Daoy (cell line): ENCODE measurements around the genes ACTL9, MBD3L1, COL5A3 and S1PR2.

GRCh38 chr19:7909089-7909597 lies 5.5 kb downstream of the MAP2K7 start:
- RAMPAGE, long total RNA = no peak

DNA sequence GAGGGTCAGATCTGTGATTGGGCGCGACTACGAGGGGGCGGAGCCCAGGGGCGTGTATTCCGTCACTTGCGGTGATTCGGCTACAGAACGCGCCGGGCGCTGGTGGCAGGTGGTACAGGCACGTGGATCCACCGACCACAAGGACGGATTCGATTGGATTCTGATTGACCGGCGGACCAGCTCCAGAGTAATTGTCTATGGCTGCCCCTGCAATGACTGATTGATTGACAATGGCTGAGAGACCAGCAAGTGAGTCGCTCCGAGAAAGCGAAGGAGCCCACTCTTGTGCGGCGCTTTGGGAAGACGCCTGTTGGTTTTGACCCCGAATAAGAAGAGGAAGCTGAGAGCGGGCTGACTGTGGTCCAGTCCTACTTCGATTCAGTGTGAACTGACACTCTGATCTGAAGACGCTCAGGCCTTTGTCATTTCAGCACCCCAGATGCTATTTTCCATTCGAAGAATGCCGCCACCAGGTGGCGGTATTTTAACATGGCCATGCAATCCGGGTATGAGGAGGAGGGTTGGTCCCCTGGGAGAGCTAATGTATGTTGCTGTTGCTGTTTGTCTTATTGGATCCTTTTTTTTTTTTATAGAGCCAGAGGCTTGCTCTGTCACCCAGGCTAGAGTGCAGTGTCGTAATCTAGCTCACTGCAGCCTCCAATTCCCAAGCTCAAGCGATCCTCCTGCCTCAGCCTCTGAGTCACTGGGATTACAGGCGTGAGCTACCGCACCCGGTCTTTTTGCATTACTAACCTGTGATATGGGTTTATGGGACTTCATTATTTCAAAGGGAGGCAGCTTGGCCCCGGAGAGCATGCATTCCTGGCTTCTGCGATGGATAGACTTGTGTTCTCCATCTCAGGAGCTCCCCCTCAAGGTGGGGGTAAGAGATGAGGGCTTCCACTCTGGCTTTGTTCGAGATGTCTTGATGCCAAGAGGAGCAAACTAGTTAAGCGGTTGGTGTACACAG lies 725 bp upstream of the TIMM44 start:
- RAMPAGE, long total RNA = no peak

GRCh38 chr19:8004976-8005453 lies 426 bp downstream of the ELAVL1 start:
- RAMPAGE, long total RNA = no peak

- RAMPAGE, long total RNA = no peak
Measured at GRCh38 chr19:8195239-8195583, 14.0 kb upstream of the CERS4 start.

GRCh38 chr19:8237955-8238851 lies 29.0 kb downstream of the CERS4 start:
- RAMPAGE, long total RNA = no peak

DNA sequence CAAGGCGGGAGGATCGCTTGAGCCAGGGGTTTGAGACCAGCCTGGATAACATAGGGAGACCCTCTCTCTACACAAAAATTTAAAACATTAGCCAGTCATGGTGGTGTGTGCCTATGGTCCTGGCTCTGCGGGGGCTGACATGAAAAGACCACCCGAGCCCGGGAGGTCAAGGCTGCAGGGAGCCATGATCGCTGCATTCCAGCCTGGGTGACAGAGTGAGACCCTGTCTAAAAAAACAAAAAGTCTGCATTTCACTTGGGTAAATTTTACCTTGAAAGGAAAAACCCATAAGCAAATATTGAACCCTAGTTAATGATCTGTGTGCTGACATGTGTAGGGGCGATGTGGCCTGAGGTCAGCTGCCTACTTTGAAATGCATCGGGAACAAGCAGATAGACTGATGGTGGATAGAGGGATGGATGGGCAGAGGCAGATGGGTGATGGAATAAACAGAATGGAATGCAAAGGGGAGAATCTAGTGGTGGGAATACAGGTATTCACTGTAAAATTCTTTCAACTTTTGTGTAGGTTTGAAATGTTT lies 37.2 kb downstream of the CERS4 start:
- RAMPAGE, long total RNA = no peak

- RAMPAGE, long total RNA = no peak
Measured at GRCh38 chr19:8308516-8308996, 398 bp upstream of the CD320 start.

GRCh38 chr19:8373841-8374521 lies 10.0 kb downstream of the ANGPTL4 start:
- RAMPAGE, long total RNA = no peak

DNA sequence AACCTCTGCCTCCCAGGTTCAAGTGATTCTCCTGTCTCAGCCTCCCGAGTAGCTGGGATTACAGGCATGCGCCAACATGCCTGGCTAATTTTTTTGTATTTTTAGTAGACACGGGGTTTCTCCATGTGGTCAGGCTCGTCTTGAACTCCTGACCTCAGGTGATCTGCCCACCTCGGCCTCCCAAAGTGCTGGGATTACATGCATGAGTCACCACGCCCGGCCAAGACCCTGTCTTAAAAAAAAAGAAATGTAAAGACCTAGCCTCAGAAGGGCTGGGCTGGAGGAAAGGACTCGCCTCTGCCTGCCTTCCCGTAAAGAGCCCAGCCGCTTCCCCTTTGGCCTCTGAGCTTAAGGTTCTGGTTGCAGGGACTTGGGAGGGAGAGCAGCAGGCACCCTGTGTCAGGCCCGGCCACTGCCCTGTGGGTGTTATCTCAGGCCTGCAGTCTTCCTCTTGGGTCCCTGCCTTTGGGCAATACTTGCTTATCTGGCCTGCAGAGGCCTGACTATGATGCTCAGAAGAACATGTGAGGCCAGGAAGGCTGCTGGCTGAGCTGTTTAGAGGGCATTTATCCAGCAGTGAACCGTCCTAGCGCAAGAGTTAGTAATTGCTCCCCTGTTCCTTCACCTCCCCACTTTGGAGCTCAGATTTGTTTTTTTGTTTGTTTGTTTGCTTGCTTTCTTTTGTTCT lies 4.9 kb downstream of the MARCHF2 start:
- RAMPAGE, long total RNA = no peak

- RAMPAGE, long total RNA = no peak
Measured at GRCh38 chr19:8473999-8474709, 28.3 kb downstream of the PRAM1 start.

- RAMPAGE, long total RNA = no peak
Measured at GRCh38 chr19:8592911-8593305, 15.7 kb upstream of the MYO1F start.

DNA sequence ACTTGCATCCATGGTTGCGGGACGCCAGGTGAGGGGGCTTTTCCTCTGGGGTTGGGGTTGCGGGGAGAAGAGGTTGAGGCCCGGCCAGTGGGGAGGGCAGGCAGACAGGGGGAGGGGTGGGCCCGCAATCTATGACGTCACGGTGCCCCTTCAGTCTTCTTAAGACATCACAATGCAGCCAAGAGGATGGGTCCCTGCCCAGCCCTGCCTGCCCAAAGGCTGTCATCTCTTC lies at the start of gene ACTL9:
TSS of gene ACTL9 (minus strand) at position 106 of the 232 bp plus-strand sequence.
- RAMPAGE, long total RNA = no peak

DNA sequence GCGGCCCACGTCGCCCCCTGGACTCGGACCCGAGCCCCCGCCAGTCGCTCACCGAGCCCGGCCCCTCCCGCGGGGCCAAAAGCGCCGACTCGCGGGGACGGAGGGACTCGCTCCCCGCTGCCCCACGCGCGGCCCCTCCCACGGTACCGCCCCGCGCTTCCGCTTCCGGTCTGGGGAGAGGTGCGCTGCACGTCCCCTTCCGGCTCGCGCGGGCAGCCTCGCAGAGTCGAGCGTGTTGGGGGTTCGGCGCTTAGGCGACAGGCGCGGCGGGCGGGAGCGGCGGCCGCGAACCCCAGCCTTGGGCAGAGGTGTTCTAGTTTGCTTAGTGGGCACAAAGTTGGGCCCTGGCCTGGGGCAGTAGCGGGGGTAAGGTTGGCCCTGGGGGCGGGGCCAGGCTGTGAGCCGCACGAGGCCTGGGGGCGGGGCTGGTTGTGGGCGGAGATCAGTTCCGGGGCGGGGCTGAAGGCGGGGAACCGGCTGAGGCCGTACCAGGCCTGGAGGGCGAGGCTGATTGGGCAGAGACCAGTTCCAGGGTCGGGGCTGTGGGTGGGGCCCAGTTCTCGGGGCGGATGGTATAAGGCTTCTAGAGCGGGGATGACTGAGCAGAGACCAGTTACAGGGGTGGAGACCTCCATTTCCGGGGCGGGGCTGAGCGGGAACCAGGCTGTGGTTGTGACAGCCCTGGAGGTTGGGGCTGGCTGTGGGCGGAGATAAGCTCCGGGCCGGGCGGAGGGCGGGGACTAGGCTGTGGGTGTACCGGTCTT lies at the start of gene MBD3L1:
TSS of gene MBD3L1 (plus strand) at position 221 of the 764 bp plus-strand sequence.
- RAMPAGE, long total RNA = no peak

DNA sequence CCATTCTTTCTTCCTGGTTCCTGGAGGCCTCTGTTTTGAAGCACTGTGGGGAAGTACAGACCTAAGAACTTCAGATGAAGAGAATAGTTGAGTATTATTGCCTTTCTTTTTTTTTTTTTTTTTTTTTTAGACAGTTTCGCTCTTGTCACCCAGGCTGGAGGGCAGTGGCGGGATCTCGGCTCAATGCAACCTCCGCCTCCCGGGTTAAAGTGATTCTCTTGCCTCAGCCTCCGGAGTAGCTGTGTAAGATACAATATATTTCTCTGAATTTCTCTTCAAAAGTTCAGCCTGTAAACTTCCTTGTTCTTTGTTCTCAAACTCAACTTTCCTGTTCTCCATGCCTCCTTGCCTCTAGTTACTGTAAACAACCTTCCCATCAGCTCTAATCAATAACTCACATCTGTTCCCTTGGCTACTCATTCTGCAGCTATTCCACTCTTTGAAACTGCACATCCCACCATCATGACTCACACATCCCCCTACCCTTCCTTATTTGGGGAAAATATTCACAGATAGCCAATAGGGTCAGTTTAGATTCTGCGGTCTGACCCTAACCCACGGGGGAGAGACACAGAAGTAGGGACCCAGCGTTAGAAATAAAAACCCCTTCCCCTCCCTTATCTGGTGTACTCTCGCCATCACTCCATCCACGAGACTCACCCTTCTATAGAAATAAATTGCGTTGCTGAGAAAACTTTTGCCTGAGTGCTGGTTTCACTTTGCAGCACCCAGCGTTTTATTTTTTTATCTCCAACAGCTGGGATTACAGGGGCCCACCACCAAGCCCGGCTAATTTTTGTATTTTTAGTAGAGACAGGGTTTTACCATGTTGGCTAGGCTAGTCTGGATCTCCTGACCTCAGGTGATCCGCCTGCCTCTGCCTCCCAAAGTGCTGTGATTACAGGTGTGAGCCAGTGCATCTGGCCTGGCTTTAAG lies 2.0 kb downstream of the ZNF562 start:
- RAMPAGE, long total RNA = no peak

DNA sequence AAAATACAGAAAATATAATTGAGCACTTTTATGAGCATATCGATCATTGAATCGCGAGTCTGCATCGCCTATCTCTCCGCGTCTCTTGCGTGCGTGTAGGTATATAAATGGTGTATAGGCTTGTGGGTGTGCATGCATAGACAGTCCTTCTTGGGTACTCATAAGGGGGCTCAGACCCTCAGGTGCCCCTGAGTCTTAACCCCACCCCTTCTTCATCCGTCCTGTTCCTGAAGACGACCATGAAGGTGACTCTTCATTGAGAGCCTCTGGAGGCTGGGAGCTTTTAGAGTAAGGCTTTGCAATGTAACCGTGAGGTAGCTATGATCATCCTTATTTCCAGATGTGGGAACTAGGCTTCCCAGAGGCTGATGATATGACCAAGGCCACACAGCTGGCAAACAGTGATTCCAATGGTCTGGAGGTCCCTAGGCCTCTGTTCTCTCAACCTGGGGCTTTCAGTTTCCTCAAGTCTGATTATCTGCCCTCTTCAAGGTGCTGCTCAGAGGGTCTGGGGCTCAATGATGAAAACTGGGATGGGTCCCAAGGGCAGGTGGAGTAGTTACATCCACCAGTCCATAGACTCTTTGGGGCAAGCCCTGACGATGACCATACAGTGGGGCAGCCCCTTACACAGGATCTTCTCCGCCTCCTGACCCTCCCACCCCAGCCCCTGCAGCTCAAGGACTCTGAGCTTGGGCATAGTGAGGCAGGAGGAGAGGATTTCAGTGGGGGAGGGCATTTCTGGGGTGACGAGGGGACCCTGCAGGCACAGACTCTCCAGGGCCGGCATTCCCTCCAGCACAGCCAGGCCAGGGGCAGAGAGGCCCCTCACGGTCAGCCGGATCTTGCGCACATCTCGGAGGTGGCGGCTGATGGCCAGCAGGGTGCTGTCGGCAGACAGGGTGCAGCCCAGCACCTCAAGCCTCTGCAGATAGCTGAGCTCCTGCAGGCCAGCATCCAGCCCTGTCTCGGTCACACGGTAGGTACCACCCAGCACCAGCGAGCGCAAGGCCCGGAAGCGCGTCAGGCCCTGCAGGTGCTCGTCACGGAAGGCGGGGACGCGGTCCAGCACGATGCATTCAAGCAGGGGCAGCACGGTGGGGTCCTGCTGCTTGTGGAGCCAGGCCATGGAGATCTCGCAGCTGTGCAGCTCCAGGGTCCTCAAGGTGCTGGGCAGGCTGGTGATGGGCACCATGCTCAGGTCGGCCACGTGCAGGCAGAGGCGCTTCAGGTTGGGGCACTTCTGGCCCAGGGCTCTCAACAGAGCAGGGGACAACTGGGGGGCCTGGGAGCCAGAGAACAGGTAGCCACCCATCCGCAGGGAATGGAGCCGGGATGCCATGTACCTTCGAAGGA lies 8.1 kb downstream of the FBXL12 start:
- RAMPAGE, long total RNA = no peak

GRCh38 chr19:10010062-10010845 lies at the start of gene COL5A3:
Gene COL5A3 (minus strand): TSS chr19:10010504.
- RAMPAGE, long total RNA = no peak

DNA sequence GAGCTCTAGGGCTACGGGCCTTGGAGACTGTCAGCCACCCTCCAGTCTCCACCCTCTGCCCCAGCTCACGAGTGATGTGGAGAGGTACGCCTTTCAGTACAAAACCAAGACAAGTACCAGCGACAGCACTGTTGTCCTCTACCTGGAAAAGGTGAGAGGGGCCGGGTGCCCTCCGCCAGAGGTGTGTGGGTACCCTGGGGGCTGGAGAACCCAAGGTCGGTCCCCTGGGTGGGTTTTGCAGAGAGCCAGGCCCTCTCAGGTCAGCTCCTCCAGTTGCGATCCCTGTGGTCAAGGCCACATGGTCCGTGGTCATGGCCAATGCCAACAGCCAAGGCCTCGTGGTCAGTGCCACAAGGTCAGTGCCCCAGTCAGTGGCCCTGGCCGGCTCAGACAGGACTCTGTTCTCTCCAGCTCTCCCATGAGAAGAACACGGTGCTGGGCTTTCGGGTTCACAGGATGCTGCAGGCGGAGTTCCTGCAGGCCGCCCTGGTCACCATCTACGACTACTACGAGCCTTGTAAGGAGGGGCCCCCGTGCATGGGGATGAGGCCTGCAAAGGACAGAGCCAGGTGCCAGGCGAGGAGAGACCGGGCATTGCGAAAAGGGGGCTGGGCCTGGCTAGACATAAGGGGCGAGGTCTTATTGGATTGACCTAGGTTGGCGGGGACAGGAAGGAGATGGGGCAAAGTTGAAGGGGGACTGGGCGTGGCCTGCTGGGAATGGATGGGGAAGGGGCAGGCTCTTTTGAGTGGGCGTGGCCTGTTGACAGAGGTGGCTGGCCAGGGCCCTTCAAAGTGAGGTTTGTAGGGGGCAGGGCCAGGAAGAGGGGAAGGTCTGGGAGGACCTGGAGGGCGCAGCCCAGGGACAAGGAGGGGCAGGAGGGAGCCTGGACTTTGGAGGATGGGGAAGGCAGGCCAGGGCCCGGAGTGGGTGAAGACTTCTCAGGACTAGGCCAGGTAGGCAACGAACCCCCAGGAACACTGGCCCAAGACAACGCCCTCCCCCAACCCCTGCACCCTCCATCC lies 15.2 kb upstream of the SHFL start:
- RAMPAGE, long total RNA = no peak

DNA sequence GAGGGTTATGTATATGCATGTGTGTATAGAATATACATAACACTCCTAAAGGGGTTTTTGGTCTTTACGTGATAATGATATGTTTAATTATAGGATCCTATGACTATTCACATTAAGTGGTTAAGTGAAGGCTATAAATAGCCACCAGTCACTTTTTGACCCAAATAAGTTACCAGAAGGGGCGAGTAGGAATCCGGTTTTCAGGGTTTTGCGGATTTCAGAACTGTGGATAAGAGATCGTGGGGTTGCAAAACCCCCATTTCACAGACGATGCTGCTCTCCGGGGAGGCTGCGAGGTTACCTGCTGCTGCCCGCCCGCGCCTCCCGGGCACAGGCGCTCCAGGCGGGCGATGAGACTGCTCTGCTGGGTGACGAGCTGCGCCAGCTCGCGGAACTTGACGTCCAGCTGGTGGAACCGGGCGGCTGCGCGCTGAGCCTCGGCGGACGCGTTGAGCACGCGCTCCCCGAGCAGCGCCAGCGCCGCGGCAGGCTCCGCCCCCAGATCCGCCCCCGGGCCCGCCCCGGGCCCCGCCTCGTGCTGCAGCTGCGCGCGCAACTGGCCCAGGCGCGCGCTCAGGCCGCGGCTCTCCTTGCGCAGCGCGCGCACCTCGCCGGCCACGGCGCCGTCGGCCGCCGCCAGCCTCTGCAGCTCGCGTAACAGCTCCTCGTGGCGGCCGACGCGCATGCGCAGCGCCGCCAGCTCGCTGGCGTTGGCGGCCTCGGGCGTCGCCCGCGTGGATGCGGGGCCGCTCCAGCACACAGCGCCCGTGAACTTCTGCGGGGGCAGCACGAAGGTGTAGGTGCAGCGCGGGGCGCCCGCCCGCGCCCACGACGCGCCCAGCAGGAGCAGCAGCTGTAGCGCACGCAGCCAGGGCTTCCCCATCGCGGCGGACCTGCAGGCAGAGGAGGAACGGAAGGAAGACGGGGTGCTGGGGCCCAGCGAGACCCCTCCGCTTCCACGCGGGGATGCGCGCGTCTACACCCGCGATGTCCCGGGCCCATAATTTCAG lies 6.5 kb downstream of the ANGPTL6 start:
- RAMPAGE, long total RNA = no peak

DNA sequence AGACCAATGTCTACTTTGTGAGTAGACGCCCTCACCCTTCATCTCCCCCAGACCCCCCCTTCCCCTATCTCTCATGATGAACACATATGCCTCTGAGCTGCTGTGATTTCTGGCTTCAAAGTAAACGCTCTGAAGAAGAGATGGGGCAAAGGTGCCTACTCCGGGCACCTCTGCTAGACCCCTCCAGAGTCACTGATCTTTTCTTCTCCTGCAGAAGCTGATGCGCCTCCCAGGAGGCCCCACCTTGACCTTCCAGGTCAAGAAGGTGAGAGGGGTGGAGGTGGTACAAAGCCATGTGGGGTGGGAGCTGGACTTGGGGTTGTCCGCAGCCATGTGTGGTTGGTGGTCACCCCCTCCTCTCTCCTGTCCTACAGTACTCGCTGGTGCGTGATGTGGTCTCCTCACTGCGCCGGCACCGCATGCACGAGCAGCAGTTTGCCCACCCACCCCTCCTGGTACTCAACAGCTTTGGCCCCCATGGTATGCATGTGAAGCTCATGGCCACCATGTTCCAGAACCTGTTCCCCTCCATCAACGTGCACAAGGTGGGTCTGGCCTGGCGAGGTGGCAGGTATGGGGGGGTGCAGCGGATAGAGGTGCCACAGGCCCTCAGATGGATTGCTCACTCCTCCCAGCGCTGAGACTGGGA lies 1.6 kb downstream of the PPAN start:
- RAMPAGE, long total RNA = no peak

DNA sequence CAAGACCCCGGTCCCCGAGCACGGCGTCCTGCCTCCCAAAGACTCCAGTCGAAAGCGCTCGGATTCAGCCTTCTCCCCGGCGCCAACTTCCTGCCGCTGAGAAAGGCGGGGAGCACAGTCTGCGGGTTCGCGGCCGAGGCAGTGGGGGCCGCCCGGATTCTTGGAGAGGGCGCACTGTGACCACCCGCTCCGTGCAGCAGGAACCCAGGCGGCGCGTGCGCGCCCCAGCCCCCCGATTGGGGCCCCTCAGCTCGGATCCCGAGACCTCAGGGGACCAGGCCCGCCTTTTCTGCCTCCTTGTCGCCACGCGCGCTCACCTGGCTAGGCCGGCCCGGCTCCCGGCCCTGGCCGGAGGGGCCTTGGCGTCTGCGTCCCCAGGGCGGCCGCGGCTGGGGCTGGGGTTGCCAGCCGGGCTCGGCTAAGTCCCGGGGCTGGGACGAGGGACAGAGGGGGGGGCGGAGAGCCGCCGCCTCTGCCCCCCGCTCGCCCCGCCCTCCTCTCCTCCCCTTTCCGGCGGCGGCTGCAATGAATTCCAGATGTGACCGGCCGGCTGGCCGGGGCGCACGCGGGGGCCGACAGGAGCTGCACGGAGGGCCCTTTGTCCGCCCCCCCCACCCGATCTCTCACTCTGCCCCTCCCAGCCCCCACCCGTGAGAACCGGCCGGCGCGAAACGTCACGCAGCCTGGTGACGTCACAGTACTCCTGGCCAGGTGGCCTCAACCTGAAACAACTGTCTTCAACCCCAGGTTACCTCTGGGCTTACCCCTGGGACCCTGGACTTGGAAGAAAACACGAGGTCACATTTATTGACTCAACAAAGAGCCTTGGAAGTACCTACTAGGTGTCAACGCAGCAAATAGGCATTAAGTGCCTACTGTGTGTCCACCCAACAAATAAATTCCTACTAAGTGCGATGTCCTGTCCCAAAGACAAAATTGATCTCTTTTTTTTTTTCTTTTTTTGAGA lies at the start of gene S1PR2:
TSS of gene S1PR2 (minus strand) at position 445 of the 967 bp plus-strand sequence.
- RAMPAGE, long total RNA = no peak